Trachea (tissue), 1 donor: ENCODE measurements around the genes THBS1 and EIF2AK4.

DNA sequence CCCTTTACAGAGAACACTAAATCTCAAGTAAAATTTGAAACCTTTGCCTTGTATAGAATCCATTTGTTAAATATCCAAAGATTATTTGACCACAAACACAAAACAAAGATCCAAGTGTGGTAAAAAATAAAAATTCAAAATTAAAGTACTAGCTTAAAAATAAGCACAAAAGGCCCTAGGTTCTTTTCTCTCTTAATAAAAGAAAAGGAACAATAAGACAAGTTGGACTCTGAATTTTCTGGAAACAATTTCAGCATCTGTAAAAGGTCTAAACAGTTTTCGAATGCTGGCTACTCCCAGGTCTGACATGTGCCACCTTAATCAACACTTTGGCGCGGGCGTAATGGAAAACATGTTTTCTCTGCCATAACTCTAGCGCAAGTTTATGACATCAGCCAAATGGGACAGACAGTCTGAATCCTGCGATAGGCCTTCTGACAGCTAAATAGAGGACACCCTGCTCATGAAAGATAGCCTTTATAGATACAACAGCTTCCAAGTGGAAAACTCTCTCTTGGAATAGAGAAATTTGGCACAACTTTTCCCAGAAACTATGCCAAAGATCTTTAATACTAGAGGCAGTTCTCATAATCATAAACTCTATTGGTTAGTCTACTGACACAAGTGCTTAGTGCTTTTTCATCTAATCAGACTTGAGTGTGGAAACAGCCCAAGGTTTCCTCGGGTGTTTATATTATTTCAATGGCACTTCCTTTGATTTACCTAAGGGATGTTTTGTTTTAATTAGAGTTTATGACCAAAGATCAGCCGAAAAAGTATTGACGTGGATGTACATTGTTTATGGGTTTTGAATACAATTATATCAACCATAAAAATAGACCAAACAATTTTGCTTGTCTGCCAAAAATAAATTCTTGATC, 120.0 kb upstream of the DPH6 start:
- PRO-cap: no peak

GRCh38 chr15:35696654-35697184, 150.8 kb upstream of the DPH6 start:
- PRO-cap: no peak

- PRO-cap: no peak
These were observed 185.9 kb downstream of the MEIS2 start for GRCh38 chr15:36914444-36914942.

DNA sequence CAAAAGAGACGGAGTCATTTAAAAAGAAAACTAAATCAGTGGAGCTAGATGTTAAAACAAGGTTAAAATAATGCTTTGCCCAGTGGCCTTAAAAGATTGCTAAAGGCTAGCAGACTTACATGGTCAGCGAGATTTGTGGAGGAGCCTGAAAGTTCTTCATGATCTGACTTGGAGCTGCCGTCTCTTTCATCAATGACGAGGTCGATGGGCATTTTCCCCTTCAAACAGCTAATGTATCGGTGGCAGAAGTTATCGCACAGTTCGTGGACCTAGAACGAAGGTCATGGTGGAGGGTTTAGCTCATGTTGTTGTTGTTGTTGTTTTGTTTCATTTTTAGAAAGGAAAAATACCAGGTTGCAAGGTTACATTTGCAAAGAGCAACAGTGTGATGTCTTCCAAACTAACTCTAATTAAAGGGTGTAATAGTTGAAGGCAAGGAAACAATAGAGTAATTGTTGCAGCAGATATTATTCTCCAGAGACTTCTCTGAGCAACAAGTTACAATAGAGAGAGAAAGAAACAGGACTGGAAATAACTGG, 6.8 kb downstream of the MEIS2 start:
- PRO-cap: no peak

DNA sequence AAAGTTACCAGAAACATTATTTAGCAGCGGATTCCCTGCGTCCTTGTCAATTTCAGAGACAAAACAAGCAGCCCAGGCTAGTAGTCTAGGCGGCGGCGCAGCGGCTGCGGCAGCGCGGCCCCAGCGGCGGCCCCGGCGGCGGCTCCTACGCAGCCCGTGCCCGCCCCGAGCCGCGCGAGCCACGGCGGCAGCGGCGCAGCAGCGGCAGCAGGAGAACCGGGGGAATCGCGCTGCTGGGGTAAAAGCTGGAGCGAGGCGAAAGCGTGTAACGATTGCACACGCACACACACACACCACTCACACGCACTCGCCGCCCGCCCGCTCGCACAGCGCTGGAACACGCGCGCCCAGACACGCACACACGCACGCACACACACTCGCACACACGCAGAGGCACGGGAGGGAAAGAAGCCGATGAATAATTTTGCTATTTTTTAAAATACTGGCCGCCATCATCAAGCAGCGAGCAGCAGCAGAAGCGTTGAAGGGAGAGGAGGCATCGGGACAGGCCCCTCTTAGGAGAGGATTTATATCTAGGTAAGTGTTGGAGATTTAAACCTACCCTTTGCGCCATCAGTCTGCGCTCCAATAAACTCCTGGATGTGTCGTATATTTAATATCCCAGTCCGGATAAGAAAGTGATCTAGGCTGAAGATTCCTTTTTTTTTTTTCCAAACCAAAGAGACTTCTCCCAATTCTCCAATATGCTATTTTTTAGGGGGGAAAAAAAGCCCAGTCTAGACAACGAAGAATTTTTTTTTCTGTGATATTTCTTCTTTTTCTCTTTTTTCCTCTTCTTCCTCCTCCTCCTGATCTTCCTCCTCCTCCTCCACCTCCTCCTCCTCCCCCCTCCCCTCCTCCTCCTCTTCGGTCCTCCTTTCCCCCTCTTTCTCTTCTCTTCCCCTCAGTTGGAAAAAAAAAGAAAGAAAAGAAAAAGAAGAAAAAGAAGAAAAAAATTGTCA, 1.2 kb downstream of the MEIS2 start:
- PRO-cap: no peak

- PRO-cap: no peak
These were observed 11.9 kb upstream of the MEIS2 start for GRCh38 chr15:37112289-37112619.

GRCh38 chr15:37994831-37995030, 60.3 kb downstream of the TMCO5A start:
- PRO-cap: unidirectional peak, minus-strand start at chr15:37994917

DNA sequence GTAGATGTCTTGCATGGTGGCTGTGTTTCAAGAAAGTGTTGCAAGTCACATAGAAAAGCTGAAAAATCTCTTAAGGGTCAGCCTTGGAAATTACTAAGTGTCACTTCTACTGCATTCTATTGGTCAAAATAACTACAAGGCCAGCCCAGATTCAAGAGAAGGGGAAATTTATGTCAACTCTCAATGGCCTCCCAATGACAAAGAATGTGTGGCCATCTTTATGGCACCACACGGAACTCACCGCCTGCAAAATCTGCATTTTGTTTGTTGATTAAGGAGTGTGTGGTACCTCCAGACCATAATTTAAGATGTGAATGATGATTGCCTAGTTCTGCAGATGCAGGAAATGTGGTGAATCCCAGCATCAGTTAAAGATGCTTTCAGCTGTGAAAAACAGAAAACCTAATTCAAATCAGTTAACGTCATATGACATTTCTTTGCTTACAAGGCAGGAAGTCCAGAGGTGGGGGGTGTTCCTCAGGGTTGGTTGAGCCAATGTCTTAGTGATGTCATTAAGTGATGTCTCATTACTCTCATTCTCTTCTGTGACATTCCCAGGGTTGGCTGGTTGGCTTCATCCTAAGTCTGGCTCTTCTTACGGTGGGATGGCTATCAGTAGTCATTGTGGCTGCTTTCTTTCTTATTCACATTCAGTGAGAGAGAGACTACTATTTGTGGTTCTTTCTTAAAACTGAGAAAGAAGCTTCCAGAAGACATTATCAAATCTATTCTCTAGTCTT, 106.0 kb upstream of the RASGRP1 start:
- PRO-cap: no peak

DNA sequence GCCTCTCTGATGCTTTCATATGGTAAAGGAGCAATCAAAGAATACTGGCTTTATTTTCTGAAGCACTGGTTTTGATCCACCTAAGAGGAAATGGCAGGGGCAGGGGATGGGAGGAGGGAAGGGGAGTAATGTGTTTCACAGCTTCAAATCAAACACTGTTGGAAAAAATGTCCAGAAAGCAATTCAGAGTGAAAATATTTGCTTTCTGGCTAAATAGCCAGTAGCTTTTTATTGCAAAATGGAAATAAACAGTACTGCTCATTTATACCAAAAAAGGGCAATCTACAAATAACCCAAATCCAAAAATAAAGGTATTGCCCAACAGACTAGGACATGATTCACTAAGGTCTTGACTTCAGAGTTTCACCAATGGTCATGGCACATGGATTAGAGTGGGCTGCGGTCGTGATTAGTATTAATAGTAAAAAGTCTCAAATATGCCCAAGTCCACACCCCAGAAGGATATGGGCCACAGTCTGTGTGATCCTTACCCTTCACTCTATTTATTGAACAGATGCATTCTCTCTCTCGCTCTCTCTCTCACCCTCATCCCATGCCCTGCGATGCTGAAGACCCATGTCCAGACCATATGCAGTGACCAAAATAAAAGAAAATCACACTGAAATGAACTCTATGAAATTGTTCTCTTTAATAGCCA, 279.2 kb upstream of the THBS1 start:
- PRO-cap: no peak

- PRO-cap: no peak
These were observed 217.2 kb upstream of the THBS1 start for GRCh38 chr15:39363575-39364183.

GRCh38 chr15:39433940-39434276, 147.0 kb upstream of the THBS1 start:
- PRO-cap: no peak

DNA sequence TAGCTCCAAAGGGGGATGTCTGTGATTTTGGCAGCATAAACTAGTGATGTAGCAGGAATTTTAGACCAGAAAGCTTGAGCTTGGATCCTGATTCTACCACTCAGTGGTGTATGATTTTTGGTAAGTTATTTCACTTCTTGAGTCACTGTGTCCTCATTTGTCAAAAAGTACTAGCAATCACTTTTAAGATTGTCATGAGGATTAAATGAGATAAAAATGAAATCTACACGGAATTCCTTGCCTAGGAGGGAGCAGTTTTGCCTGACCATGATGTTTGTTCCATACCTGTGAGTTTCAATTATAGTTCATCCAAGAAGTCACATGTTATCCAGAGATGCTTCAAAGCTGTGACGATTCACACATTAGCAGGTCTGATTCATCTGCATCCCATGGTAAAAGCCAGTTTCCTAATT, 76.3 kb upstream of the THBS1 start:
- PRO-cap: no peak

- PRO-cap: unidirectional peak, plus-strand start at chr15:39579964; unidirectional peak, plus-strand start at chr15:39580410
These were observed 964 bp upstream of the THBS1 start for GRCh38 chr15:39579689-39580540.

DNA sequence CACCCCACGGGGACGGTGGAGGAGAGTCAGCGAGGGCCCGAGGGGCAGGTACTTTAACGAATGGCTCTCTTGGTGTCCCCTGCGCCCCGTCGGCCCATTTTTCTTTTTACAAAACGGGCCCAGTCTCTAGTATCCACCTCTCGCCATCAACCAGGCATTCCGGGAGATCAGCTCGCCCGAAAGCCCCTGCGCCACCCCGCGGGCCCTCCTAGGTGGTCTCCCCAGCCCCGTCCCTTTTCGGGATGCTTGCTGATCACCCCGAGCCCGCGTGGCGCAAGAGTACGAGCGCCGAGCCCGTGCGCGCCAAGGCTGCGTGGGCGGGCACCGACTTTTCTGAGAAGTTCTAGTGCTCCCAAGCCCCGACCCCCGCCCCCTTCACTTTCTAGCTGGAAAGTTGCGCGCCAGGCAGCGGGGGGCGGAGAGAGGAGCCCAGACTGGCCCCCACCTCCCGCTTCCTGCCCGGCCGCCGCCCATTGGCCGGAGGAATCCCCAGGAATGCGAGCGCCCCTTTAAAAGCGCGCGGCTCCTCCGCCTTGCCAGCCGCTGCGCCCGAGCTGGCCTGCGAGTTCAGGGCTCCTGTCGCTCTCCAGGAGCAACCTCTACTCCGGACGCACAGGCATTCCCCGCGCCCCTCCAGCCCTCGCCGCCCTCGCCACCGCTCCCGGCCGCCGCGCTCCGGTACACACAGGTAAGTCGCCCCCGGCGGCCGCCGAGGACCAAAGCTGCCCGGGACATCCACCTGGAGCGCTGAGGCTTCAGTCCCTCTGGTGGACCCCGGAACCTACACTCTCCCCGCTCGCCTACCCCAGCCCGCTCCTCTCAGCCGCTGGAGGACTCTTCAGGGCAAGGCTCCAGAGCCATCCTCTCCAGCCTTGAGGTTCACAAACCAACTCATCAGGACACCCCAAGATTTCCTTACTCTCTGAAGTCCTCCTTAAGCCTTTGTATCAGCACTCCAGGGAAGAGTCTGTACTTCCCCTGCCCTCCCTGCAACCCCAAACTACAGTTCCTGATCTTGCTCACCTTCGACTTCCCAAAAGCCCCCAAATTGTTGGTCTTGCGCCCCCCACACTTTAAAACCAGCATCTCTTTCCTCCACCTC, at the start of gene THBS1:
Gene THBS1 (plus strand): TSS at position 539 of the 1,102 bp plus-strand sequence.
- PRO-cap: bidirectional peak, plus-strand start at position 544 of the sequence, minus-strand start at position 377 of the sequence

- PRO-cap: no peak
These were observed 6.3 kb downstream of the THBS1 start for GRCh38 chr15:39587202-39587641.

GRCh38 chr15:39735418-39735753, 47.3 kb downstream of the FSIP1 start:
- PRO-cap: no peak

GRCh38 chr15:39933887-39934723, at the start of gene EIF2AK4:
EIF2AK4 (plus strand) TSS chr15:39934115.
- PRO-cap: bidirectional peak, plus-strand start at chr15:39934115, minus-strand start at chr15:39933989

DNA sequence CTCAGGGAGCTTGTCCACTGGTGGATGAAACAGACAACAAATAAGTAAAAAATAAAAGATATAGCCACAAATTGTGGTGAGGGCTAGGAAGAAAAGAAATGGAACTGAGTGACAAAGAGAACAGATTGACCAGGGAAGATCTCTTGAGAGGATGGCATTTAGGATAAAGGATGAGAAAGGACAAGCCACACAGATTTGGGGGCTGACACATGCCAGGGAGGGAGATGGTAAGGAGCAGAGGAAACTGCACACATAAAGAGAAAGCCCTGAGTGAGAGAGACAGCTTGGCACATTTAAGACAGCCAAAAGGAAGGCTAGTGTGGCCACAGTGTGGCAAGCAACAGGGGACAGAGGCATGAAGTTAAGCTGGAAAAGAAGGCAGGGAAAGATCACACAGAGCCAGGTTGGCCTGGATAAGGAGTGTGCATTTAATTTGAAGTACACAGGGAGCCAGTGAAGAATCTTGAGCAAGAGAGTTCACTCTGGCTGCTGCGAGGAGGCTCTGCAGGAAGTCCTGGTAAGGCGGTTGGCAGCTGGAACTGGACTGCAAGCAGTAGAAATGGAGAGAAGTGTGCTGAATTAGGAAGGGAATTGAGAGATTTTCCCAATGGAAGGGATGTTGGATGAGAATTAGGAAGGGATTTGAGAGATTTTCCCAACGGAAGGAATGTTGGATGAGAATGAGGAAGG, 45.5 kb downstream of the SRP14 start:
- PRO-cap: no peak

- PRO-cap: no peak
These were observed 1.1 kb upstream of the SRP14 start for GRCh38 chr15:40040019-40040549.

DNA sequence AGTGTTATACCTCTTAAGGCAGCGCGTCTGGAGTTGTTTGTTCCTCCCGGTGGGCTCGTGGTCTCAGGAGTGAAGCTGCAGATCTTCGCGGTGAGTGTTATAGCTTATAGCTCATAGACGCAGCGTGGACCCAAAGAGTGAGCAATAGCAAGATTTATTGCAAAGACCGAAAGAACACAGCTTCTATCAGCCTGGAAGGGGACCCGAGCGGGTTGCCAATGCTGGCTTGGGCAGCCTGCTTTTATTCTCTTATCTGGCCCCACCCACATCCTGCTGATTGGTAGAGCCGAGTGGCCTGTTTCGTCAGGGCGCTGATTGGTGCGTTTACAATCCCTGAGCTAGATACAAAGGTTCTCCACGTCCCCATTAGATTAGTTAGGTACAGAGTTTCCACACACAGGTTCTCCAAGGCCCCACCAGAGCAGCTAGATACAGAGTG, 34.5 kb downstream of the BMF start:
- PRO-cap: no peak